Aorta (tissue), 1 donor: Measurements from ENCODE around the gene SPANXC.

- PRO-cap = no peak
These were observed 5.7 kb upstream of the FHL1 start for GRCh38 chrX:136191093-136191595.

- PRO-cap = no peak
These were observed 8.6 kb upstream of the CD40LG start for GRCh38 chrX:136639429-136639759.

DNA sequence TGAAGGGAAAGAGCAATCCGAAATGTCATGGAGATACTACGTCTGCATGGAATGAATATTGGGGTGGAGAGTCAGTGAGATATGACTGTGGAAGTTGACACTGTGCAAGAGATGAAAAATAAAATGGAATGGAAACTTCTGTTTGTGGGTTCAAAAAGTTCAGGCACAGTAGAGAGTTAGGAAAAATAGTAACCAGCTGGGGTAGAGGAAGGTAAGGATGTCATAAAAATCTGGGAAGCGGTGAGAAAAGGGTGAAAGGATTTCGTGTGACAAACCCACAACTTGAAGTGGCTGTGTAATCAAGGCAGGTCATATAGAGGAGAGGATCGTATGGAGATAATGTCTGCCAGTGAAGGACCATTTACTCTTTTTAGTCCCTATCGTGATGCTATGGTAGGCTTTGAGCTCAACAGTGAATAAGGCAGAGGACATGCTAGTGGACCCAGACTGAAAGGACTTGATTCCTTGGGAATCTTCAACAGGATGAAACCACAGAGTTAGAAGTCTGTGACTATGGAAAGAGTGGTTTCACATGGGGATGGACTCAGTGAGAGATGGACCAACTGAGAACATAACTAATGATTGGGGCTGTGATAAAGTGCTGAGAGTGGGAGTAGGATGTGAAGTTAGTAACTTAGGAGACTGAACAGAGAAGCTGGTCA, 74.5 kb downstream of the GPR101 start:
- PRO-cap = no peak

DNA sequence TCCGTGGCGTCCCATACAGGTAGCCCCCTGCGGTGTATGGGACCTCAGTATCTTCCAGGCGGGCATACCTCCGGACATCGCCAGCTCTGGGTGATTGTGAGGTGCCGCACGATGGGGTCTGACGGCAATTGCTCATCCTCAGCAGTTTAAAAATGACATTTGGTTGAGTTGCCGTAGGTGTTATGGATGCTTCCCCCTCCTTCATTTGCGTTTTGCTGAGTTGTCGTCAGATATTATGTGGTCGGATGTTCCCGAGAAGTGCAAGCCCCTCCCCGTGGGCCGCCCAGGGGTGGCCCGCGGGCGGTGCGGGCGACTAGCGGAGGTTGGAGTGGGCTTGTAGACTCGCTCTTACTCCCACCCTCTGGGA, 18.3 kb upstream of the GPR101 start:
- PRO-cap = no peak

DNA sequence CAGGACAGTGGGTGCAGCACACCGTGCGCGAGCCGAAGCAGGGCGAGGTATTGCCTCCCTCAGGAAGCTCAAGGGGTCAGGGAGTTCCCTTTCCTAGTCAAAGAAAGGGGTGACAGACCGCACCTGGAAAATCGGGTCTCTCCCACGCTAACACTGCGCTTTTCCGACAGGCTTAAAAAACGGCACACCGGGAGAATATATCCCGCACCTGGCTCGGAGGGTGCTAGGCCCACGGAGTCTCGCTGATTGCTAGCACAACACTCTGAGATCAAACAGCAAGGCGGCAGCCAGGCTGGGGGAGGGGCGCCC, 66.9 kb upstream of the FGF13 start:
- PRO-cap = no peak

DNA sequence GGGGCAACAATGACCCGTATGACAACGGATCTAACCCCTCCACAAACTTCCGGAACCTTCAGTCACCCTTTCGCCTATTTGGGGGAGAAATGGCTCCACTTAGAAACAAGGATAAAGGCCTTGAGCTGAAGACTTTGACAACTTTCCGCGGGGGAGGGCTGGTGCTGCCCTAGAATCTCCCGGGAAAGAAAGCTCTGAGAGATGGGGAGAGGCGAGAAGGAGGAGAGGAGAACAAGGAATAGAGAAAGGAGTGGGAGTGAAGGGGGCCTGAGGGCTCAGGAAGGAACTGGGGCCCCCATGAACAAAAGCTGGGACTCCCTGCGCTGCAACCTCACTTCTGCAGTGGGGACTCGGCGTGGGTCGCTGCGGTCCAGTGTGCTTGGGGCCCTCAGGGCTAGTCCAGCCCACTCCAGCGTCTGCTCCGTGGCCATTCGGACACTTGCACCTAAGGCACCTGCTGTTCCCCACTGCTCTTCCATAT, 328.0 kb upstream of the F9 start:
- PRO-cap = no peak

- PRO-cap = no peak
These were observed 74.6 kb upstream of the MCF2 start for GRCh38 chrX:139782465-139783135.

DNA sequence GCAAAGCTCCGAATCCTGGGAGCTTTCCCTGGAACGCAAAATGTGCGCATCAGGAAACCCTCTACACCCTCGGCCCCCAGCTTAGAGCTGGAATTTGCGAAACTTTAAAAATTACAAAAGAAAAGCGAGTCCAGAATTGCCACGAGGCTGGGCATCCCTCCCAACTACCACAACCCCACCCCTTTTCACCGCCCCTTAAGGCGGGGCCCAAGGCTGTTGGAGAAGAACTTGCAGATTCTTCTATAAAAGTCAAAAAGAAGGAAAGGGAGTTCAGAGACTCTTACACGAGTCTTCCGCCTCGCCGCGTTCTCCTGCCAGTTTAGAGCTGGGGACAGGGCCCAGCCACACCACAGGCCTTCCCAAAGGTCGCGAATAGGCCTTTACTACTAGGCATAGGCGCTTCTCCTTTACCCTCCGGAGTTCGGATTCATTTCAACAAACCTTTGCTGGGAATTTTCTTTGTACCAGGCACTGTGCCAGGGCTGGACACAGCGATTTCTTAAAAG, 560 bp upstream of the ATP11C start:
- PRO-cap = bidirectional peak, plus-strand start at position 252 of the sequence, minus-strand start at position 166 of the sequence; unidirectional peak, plus-strand start at position 252 of the sequence

DNA sequence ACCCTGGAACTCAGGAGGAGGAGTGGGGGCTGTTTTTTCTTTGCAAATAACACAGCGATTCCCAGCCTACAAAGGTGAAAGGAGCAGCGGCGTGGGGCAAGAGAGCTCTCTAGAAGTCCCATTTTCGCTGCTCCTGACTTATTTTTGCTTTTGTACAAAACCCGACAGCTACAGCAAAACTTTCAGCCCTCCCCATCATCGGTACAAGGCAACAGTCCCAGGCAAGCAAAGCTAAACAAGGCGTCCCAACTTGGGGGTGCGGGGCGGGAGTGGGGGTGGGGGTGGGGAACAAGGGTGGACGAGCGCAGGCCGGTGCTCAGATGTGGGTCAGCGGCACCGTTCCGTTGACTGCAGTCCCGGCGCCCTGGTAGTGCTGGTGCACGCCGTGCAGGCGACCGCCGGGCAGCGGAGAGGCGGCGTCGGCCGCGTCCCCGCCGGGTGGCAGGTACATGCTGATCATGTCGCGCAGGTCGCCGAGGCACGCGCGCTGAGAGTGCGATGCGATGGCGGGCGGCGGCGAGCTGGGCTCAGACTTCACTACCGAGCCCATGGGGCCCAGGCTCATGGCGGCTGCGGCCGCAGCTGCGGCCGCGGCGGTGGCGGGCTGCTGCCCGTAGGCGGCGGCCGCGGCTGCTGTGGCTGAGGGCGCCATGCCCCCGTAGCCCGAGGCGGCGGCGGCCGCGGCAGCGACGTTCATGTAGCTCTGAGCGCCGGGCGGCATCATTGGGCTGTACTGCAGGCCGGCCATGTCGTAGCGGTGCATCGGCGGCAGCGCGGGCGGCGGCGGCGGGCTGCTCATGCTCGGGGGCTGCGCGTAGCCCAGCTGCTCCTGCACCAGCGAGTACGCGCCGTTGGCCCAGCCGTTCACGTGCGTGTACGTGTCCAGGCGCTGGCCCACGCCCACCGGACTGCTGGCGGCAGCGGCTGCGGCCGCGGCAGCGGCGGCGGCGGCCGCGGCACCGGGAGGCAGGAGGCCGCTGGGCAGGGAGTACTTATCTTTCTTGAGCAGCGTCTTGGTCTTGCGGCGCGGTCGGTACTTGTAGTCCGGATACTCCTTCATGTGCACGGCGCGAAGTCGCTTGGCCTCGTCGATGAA, 1.1 kb downstream of the SOX3 start:
- PRO-cap = no peak

- PRO-cap = no peak
These were observed 219.2 kb upstream of the SPANXB1 start for GRCh38 chrX:140783111-140783650.

GRCh38 chrX:141175682-141176579, 998 bp downstream of the LDOC1 start:
- PRO-cap = no peak

- PRO-cap = no peak
These were observed at the start of gene SPANXC for GRCh38 chrX:141242457-141242662. TSS of gene SPANXC (minus strand) at chrX:141242517.

- PRO-cap = no peak
These were observed 277 bp downstream of the SPANXD start for GRCh38 chrX:141698336-141698588.

GRCh38 chrX:143633033-143633413, 2.9 kb downstream of the SLITRK4 start:
- PRO-cap = unidirectional peak, plus-strand start at chrX:143633219

DNA sequence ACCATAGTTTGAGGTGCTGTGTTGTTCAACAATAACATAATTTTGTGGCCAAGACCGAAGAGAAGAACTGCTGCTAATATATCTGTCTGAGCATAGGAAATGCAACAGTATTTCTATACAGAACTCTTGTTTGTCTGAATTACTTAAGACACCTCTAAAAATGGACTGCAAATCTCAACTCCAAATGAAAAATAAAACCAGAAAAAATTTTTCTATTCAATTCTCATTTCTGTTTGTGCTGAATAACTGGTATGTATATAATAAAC, 69.3 kb upstream of the CXorf51B start:
- PRO-cap = no peak

- PRO-cap = no peak
These were observed 35.5 kb upstream of the FMR1 start for GRCh38 chrX:147876109-147876685.

DNA sequence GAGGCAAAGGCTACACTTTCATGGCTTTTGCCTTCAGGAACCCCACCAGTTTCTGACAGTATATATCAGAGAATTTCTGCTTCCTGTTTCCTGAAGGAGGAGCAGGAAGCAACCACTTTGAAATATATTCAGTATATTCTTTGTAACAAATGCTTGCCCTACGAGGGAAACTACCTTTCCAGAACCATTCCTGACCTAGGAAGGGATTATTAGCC, 10.0 kb upstream of the FMR1 start:
- PRO-cap = no peak

DNA sequence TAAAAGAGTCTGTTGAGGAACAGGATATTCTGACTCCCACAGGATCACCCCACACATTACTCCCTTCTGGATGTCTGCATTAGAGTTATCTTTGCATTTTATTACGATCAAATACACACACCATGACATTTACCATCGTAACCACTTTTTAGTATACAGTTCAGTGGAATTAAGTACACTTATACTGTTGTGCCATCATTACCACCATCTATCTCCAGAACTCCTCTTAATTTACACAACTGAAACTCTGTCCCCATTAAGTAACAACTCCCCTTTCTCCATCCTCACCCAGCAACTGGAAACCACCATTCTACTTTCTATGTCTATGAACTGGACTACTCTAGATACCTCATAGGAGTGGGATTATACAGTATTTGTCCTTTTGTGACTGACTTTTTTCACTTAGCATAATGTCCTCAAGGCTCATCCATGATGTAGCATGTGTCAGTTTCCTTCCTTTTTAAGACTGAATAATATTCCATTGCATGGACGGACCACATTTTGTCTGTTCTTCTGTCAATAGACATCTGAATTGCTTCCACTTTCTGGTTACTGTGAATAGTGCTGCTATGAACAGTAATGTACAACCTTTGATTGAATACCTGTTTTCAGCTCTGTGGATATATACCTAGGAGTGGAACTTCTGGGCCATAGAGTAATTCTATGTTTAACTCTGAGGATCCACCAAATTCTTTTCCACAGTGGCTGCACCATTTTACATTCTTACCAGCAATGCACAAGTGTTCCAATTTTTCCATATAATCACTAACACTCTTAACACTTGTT, 21.4 kb downstream of the IDS start:
- PRO-cap = no peak

GRCh38 chrX:149493522-149493968, 11.6 kb downstream of the IDS start:
- PRO-cap = no peak

GRCh38 chrX:149545143-149546035, 4.3 kb downstream of the HSFX3 start:
- PRO-cap = no peak